ENCODE data around the gene RIPK1.

DNA sequence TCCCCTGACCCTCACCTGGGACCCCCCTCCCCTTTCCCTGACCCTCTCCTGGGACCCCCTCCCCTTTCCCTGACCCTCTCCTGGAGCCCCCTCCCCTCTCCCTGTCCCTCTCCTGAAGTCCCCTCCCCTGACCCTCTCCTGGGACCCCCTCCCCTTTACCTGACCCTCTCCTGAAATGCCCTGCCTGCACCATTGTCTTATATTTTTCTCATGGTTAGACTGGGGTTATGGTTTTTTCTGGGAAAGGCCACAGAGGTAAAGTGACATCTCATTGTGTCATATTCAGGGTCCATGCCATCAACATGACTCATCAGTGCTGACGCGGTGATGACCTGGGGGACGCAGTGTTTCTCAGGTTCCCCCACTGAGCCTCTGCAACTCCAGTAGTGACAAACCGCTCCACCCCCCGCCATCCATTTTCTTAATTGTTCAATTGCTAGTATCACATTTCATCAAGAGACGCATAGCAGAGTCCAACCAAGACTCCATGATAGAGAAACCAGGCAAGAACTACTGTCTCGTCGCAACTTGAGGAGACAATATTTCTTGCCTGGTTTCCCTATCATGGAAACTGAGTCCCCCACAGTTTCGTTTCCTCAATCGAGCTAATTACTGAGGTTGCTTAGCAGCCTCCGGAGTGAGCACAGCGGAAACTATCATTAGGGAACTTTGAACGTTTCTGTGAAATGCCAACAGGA lies 12.0 kb upstream of the SERPINB1 start:
- PRO-cap, result bidirectional peak, plus-strand start at position 488 of the sequence, minus-strand start at position 423 of the sequence; bidirectional peak, plus-strand start outside the sequence, minus-strand start at position 607 of the sequence
CAGE:
- cytosol, long polyA minus RNA, result no peak
- cytosol, long polyA plus RNA, result no peak
- long polyA plus RNA, result no peak
- nucleus, long polyA minus RNA, result no peak
- nucleus, long polyA plus RNA, result no peak

DNA sequence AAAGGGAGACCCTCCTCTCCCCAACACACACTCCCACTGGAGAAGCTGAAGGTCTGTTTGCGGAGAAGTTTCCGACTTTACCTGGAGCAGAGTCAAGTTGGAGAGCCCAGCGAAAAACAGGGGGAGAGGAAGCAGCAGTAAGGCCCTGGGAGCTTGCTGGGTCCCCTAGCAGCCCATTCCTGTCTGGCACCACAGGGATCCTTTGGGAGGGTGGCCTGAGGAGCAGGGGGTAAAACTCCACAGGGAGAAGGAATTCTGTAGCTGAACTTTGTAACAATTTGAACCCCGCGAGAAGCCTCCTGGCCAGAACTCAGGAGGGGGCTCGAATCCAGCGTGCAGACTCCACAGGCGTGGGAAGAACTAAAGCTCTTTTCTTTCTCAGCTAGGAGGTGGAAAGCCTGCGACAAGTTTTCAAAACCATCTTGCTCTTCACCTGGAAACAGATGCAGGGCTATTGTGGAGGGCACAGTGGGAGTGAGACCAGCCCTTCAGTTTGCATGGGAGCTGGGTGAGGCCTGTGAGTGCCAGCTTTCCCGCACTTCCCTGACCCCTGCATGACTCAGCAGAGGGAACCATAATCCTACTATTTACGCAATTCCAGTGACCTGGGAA lies 25.9 kb downstream of the SERPINB9 start:
- PRO-cap, result no peak
CAGE:
- cytosol, long polyA minus RNA, result no peak
- cytosol, long polyA plus RNA, result no peak
- long polyA plus RNA, result no peak
- nucleus, long polyA minus RNA, result start-site peak on the minus strand centred at position 456 of the sequence, 42 bp wide, 11 reads
- nucleus, long polyA plus RNA, result no peak

DNA sequence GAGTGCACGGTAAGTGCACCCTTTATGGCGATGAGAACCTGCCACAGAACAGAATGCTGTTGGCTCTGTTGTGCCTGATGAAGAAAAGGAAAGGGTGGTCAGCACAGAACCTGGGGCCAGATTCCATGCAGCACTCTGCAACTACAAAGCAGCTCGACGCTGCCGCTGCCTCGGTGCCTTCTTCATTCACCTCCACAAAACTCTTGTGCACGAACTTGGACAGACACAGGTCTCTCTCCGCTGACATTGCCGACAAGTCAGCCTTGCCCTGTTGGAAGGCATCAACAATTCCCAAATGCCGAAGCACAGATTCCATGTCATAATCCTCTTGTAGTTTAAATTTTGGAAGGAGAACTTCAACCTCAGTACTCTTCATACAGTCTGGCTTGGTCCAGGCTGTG lies 13.0 kb downstream of the SERPINB9 start:
- PRO-cap, result no peak
CAGE:
- cytosol, long polyA minus RNA, result no peak
- cytosol, long polyA plus RNA, result no peak
- long polyA plus RNA, result no peak
- nucleus, long polyA minus RNA, result no peak
- nucleus, long polyA plus RNA, result no peak

- PRO-cap, result no peak
CAGE:
- cytosol, long polyA minus RNA, result no peak
- cytosol, long polyA plus RNA, result no peak
- long polyA plus RNA, result no peak
- nucleus, long polyA minus RNA, result no peak
- nucleus, long polyA plus RNA, result no peak
Observed at GRCh38 chr6:2942673-2943244, 28.6 kb downstream of the SERPINB6 start.

DNA sequence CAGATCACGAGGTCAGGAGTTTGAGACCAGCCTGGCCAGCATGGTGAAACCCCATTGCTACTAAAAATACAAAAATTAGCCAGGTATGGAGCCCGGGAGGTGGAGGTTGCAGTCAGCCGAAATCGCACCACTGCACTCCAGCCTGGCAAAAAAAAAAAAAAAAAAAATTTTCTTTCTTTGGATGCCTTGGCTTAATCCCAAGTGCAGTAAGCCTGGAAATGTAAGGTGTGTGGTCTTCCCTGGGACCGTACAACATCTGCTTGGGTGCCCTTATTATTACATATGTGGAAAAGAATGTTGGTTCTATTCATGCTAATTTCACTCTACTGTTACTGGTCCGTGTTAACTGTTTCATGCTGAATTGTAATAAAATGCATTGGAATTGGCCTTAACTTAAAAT lies 1.5 kb downstream of the SERPINB6 start:
- PRO-cap, result no peak
CAGE:
- cytosol, long polyA minus RNA, result no peak
- cytosol, long polyA plus RNA, result no peak
- long polyA plus RNA, result no peak
- nucleus, long polyA minus RNA, result no peak
- nucleus, long polyA plus RNA, result no peak

DNA sequence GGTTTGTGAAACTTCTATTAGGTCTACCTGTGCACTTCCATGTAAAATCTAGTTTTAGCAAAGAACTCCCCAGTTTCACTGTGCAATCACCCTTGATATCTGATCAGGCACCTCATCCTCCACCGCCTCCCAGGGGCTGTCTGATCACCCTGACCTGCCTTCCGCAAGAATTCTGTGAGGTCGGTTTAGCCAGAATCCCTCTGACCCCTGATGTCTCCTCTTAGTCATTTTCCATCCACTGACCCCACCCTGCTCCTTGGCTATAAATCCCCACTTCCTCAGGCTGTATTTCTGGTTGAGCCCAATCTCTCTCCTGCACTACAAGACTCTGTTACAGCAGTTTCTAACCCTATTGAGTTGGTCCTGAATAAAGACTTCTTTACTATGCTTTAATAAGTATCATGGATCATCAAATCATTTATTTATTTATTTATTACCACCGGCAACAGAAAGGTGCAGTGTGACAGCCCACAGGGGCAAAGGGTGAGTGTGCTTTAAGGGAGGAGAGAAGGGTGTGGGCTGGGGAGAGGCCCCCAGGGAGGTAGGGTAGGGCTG lies 11.1 kb upstream of the SERPINB6 start:
- PRO-cap, result no peak
CAGE:
- cytosol, long polyA minus RNA, result no peak
- cytosol, long polyA plus RNA, result no peak
- long polyA plus RNA, result no peak
- nucleus, long polyA minus RNA, result no peak
- nucleus, long polyA plus RNA, result no peak

DNA sequence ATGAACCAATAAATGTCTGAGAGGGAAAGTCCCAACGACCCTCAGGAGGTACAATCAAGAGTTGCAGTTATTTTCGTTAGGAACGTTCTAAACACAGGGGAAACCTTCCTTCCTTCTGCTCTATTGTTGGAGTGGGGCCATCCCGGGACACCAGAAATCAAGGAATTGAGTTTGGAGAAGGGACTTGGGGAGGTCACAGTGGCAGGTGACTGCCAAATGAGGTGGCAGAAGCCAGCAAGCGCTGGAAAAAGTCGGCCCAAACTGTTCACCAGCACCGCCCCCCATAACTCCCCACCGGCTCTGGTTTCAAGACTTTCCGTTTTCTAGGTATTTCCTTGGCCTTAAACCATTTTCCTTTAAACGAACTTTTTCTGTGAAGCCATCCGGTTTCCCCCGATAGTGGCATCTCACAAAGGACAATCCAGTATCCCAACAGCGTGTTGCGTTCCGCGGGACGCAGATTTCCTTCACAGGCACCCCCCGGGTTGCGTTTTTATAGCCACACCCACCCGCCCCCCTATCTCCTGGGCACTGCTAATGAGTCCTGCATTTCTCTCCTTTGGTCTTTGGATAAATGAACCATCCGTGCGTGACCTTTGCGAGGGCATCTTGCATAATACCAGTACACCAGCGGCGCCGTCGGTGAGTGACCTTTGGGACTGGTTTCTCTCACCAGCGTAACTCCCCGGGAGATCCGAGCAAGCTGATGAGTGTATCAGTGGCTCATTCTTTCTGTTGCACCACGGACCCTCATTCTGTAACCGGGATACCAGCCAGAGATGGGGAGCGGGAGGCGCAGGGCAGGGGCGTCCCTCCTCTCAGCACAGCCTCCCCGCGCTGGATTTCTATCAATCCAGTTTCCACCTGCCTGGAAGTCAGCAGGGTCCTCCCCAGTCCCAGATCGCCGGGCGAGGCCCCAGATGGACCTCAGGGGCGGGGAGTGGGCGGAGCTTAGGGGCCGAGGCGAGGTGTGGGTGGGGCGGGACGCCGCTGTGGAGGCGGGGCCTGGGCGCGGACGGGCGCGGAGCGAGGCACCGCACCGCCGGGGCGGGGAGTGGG lies 647 bp upstream of the NQO2 start:
- PRO-cap, result bidirectional peak, plus-strand start outside the sequence, minus-strand start at position 922 of the sequence
CAGE:
- cytosol, long polyA minus RNA, result no peak
- cytosol, long polyA plus RNA, result no peak
- long polyA plus RNA, result no peak
- nucleus, long polyA minus RNA, result no peak
- nucleus, long polyA plus RNA, result no peak

- PRO-cap, result no peak
CAGE:
- cytosol, long polyA minus RNA, result no peak
- cytosol, long polyA plus RNA, result no peak
- long polyA plus RNA, result no peak
- nucleus, long polyA minus RNA, result no peak
- nucleus, long polyA plus RNA, result no peak
Observed at GRCh38 chr6:3055792-3056267, 12.5 kb upstream of the RIPK1 start.

DNA sequence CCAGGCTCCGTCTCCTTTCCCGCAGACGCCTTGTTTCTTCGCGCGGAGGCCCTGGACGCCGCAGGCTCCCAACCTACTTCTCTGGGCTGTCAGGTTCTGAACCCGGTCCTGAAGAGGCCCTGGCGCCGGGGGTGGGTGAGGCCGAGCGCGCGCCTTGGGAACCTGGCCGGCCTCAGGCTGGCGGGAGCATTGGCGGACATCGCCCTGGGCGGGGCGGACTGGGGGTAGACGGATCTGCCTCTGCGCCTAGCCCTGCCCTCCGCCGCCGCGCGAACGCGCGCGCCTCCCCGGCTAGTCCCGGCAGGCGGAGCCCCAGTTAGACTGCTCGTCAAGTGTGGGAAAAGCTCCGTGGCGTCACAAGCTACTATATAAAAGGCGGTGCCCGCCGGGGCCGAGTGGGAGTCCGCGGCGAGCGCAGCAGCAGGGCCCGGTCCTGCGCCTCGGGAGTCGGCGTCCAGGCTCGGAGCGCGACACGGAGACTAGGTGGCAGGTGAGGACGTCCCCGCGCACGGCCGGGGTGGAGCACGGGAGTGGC lies 4.7 kb upstream of the RIPK1 start:
- PRO-cap, result bidirectional peak, plus-strand start at position 398 of the sequence, minus-strand start at position 220 of the sequence
CAGE:
- cytosol, long polyA minus RNA, result no peak
- cytosol, long polyA plus RNA, result no peak
- long polyA plus RNA, result no peak
- nucleus, long polyA minus RNA, result start-site peak on the plus strand centred at position 336 of the sequence, 121 bp wide, 6 reads
- nucleus, long polyA plus RNA, result no peak

- PRO-cap, result bidirectional peak, plus-strand start at chr6:3068585, minus-strand start at chr6:3068388; bidirectional peak, plus-strand start at chr6:3069060, minus-strand start at chr6:3068841
CAGE:
- cytosol, long polyA minus RNA, result start-site peak on the plus strand at chr6:3068475-3068601, 15 reads
- cytosol, long polyA plus RNA, result no peak
- long polyA plus RNA, result no peak
- nucleus, long polyA minus RNA, result start-site peak on the plus strand at chr6:3068504-3068585, 89 reads
- nucleus, long polyA plus RNA, result no peak
Observed at GRCh38 chr6:3068040-3069254, at the start of gene RIPK1. RIPK1 (plus strand) TSS chr6:3068494.

GRCh38 chr6:3135620-3136001 lies 17.1 kb downstream of the BPHL start:
- PRO-cap, result no peak
CAGE:
- cytosol, long polyA minus RNA, result no peak
- cytosol, long polyA plus RNA, result no peak
- long polyA plus RNA, result no peak
- nucleus, long polyA minus RNA, result no peak
- nucleus, long polyA plus RNA, result no peak

DNA sequence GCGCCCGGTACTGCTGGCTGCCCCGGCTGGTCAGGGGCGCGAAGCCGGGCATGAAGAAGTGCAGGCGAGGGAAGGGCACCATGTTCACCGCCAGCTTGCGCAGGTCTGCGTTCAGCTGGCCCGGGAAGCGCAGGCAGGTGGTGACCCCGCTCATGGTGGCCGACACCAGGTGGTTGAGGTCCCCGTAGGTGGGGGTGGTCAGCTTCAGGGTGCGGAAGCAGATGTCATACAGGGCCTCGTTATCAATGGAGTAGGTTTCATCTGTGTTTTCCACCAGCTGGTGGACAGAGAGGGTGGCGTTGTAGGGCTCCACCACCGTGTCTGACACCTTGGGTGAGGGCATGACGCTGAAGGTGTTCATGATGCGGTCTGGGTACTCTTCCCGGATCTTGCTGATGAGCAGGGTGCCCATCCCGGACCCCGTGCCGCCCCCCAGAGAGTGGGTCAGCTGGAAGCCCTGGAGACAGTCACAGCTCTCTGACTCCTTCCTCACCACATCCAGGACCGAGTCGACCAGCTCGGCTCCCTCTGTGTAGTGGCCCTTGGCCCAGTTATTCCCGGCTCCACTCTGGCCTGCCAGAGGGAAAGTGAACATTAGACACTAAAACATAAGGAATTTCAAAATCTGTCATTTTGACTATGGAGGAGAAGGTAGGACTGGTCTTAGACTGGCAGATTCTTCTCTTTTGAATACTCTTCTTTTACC lies 2.8 kb downstream of the TUBB2A start:
- PRO-cap, result no peak
CAGE:
- cytosol, long polyA minus RNA, result no peak
- cytosol, long polyA plus RNA, result no peak
- long polyA plus RNA, result no peak
- nucleus, long polyA minus RNA, result no peak
- nucleus, long polyA plus RNA, result no peak

DNA sequence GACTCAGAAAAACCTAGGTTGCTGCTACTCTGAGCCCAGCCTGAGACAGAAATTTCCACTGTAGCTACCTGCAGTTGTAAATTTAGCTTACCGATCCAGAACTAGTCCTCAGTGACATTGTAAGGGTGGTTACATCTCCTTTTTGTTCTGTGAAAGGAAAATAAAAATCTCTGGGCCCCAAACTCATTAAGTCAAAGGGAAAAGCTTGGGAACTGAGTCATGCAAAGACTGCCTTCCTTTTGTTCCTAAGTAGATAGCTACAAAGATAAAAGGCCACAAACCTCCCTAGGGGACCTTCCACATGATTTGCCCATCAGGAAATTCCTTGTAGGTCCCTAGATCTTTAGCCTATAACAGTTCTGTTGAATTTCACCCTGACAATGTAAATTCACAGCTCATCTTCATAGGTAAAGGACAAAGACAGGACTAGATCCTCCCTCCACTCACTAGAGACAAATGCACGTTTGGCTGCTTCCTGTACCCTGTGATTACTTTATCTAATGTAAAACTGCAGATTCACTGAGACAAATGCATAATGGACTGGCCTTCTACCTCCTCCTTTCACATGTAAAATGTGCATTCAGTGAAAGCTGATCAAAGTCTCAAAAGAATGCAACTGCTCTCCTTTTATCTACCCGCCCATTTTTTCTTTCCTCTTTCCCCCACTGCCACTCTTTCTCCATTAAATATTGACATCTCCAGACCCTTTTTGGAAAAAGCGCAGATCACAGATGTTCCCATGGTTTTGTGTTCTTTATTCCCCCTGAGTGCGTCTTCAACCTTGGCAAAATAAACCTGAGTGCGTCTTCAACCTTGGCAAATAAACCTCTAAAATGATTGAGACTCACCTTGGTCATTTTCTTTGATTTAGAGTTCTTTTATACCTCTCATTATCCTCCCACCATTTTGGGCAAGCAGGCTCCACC lies 8.9 kb upstream of the TUBB2A start:
- PRO-cap, result unidirectional peak, minus-strand start at position 116 of the sequence
CAGE:
- cytosol, long polyA minus RNA, result no peak
- cytosol, long polyA plus RNA, result no peak
- long polyA plus RNA, result no peak
- nucleus, long polyA minus RNA, result no peak
- nucleus, long polyA plus RNA, result no peak

DNA sequence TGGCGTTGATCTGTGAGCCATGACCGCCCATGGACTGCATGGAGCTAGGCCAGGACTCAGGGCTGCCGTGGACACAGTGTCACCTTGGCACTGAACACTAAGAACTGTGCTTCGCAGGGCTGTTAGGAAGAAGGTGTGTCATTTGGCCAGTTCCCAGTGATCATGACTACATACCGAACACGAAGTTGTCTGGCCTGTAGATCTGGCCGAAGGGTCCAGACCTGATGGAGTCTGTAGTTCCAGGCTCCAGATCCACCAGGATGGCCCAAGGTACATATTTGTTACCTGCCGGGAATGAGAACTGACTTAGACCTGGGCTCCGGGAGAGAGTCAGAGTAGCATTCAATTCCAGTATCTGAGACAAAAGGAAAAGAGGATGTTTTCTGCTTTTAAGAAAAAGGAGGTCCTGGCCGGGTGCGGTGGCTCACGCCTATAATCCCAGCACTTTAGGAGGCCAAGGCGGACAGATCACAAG lies 21.5 kb upstream of the TUBB2A start:
- PRO-cap, result no peak
CAGE:
- cytosol, long polyA minus RNA, result no peak
- cytosol, long polyA plus RNA, result no peak
- long polyA plus RNA, result no peak
- nucleus, long polyA minus RNA, result no peak
- nucleus, long polyA plus RNA, result no peak

GRCh38 chr6:3195467-3196228 lies 31.8 kb downstream of the TUBB2B start:
- PRO-cap, result no peak
CAGE:
- cytosol, long polyA minus RNA, result no peak
- cytosol, long polyA plus RNA, result no peak
- long polyA plus RNA, result no peak
- nucleus, long polyA minus RNA, result no peak
- nucleus, long polyA plus RNA, result no peak

GRCh38 chr6:3328041-3328395 lies 69.3 kb downstream of the PSMG4 start:
- PRO-cap, result no peak
CAGE:
- cytosol, long polyA minus RNA, result no peak
- cytosol, long polyA plus RNA, result no peak
- long polyA plus RNA, result no peak
- nucleus, long polyA minus RNA, result no peak
- nucleus, long polyA plus RNA, result no peak

DNA sequence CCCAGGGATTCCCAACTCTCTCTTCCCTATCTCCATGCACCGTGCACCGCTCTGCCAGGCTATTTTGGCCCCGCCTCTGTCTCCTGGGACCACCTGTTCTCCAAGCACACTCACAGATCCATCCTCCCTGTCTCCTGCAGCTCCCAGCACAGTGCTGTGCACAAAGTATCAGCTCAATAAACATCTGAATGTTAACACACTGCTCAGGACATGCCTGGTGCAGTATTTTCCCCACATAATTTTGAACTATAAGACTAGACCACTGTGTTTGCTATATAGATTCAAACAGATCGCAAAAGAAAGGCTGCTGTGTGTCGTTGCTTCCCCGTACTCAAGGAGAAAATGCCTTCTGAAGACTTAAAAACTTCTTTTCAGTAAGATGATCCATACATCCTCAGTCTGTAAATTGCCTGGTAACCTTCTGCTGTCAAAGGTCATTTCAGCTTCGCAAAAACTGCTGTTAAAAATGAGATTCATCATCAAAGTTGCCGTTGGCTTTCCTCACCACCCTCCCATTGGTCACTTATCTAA lies 20.2 kb downstream of the SLC22A23 start:
- PRO-cap, result no peak
CAGE:
- cytosol, long polyA minus RNA, result no peak
- cytosol, long polyA plus RNA, result no peak
- long polyA plus RNA, result no peak
- nucleus, long polyA minus RNA, result no peak
- nucleus, long polyA plus RNA, result no peak

DNA sequence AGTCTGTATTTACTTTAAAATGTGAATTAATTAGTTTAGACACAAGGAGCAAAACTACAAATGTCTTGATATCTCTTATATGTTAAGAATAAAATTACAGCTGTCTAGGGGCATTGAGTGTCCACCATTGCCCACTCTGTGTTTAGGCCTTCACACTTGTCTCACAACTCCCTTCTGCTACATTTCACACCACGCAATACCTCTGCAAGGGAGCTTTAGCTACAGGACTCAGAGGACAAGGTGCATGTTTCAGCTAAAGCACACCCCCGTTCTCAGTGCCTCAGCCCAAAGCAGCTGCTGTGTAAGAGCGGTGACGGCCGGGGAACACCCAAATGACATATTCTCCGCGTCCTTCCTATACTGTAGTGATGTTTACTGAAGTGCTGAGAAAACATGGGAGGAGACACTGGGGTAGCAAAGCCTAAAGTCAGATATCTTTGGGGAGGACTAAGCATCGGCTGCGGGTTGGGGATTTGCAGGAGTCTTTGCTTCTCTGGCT lies 1.8 kb downstream of the SLC22A23 start:
- PRO-cap, result no peak
CAGE:
- cytosol, long polyA minus RNA, result no peak
- cytosol, long polyA plus RNA, result no peak
- long polyA plus RNA, result no peak
- nucleus, long polyA minus RNA, result no peak
- nucleus, long polyA plus RNA, result no peak

- PRO-cap, result no peak
CAGE:
- cytosol, long polyA minus RNA, result no peak
- cytosol, long polyA plus RNA, result no peak
- long polyA plus RNA, result no peak
- nucleus, long polyA minus RNA, result no peak
- nucleus, long polyA plus RNA, result no peak
Observed at GRCh38 chr6:3457581-3458276, 879 bp upstream of the SLC22A23 start.

GRCh38 chr6:3719766-3720428 lies 31.6 kb downstream of the PXDC1 start:
- PRO-cap, result no peak
CAGE:
- cytosol, long polyA minus RNA, result no peak
- cytosol, long polyA plus RNA, result no peak
- long polyA plus RNA, result no peak
- nucleus, long polyA minus RNA, result no peak
- nucleus, long polyA plus RNA, result no peak

Data from endothelial cell of umbilical vein (primary cell).